Cardiac muscle cell (in vitro differentiated cells and primary cell): ENCODE measurements around a stretch of chr1.

DNA sequence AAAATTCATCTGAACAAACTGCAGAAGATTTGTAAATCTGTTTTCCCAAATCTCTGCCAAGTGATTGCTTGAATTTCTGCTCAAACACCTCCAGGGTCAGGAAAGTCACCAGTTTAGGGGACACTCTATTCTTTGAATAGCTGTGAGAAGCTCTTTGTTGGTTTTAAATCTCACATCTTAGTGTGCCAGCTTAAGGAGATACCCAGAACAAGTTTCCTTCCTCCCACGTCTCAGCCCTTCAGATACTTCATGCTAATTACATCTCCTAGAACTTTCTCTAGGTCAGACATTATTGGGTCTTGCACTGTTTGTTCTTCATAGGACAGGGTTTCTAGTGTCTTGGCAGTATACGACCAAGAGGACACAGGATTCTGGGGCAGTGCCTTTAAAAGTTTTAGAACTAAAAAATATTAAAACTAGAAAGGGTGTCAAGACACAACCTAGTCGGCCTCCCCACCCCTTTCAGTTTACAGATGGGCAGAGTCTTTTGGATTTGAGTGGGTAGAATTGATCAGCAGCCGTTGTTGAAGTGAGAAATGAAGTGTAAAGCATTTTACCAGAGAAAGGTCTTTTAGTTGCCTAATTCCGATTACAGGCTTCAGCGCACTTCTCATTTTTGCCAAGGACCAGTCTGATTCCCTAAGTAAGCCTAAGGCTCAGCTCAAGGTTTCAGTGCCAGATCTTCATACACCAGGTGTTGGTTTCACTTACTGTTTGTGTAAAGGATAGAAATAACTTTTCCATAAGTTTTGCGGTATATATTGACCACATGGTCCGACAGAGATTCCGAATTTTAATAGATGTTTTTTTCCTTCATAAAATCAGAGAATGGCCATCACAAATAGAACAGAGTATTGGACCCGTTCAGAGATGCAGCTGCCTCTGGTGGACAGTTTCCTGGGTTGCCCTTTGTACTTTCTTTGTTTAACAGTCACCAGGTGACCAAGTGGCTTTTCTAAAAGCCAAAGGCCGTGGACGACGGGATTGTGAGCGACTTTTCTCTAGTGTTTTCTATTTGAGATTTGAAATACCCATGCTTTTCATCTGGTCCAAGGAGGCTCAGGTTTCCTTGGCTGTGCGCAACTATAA lies 84.0 kb upstream of the BMP8A start:
- RAMPAGE, long total RNA, result no peak
- RRBS, result no CpG with 5 or more reads among the region's 15 CpGs

DNA sequence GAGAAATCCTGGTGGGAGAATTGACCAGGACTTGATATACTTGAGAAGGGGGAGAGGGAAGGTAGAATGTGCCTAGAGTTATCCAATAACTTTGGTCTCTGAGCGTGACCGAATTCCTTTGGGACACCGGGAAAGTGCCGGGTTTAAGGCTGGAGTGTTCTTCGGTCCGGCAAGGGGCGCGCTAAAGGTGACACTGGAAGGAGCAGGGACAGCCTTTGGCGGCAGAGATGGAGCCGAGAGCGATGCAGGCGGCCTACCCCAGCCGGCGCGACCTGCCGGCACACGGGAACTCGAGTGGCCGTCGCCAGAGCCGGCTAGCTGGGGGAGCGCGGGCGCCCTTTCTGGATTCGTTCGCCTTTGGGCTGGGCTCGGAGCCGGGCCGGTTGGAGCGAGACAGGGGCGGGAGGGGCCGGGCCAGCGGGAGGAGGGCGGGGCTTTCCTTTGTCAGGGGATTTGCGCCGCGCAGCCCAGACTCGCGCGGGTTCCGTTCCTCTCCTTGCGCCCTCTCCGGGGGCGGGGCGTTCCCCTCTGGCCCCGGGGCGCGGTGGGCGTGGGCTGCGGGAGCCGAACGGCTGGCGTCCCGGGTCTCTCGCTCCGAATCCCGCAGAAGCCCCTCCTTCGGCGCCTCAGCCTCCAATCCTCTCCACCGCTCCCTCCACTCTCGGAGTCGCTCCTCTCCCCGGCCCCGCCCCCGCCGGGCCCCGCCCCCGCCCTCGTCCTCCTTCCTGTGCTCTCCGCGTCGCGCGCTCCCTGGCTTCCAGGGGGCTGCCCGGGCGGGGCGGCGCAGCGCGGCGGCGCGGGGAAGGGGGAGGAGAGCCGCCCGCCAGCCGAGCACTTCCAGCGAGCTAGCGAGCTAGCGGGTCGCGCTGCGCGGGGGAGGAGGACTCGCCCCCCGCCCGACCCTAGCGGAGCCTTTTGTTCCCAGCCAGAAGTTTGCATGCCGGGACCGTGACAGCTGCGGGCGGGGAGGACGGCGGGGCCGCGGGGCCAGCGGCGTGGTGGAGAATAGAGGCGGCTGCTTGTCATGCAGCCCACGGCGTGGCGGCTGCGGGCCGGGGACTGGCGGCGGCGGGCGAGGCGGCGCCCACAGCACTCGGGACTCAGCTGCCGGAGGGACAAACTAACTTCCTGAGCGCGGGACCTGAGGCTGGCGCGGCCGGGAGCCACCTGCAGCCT lies 82.8 kb upstream of the BMP8A start:
- RAMPAGE, long total RNA, result no peak
- RRBS, result 2% methylated on average over 73 of the region's 126 CpGs

- RAMPAGE, long total RNA, result no peak
- RRBS, result no CpG with 5 or more reads among the region's 5 CpGs
Observed at GRCh38 chr1:39432226-39432855, 59.1 kb upstream of the BMP8A start.

DNA sequence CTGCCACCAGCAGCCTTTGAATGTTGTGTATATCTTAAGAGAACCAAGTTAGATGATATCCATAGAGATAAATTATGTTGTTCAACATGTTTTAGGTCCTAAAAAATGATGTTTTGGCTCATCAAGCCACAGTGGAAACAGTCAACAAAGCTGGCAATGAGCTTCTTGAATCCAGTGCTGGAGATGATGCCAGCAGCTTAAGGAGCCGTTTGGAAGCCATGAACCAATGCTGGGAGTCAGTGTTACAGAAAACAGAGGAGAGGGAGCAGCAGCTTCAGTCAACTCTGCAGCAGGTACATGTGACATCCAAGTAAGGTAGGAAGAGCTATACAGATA lies 48.8 kb upstream of the BMP8A start:
- RAMPAGE, long total RNA, result no peak
- RRBS, result no CpG with 5 or more reads among the region's 1 CpG

DNA sequence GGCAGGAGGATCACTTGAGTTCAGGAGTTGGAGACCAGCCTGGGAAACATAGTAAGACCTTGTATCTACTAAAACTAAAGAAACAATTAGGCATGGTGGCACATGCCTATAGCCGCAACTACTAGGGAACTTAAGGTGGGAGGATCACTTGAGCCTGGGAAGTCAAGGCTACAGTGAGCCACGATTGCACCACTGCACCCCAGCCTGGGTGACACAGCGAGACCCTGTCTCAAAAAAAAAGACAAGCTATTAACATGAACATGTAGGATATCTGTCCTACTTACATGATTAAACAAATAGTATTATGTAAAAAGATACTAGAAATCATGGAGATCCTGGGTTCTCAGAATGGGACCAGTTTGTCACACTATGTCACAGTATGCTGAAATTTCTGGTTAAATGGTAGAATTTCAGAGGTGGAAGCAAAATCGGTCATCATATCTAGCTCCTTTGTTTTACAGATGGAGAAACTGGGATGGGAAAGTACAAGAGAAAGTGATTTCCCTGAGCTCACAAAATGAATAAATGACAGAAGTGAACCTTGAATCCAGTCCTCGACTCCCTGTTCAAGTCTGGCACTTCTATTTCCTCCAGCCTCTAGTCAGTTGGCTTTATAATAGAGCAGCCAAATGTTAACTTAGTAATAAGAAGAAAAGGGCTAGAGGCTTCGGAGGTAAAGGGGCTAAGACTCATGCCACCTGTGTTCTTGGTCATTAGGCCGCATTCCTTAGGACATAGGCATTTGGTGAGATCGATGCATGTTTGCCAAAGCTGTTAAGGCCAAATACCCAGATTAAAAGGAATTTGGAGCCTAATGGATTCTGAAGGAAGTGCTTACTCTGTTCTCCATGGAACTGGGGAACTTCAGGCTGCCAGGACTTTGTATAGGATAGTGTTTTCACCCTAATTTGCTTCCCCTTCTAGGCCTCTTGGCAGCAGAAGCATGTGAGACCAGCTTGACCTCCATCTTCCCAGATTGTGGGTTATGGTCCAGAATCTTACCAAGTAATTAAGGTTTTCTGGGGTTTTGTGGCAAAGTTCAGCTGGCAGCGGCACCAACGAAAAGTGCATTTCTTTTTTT lies 3.9 kb upstream of the BMP8A start:
- RAMPAGE, long total RNA, result no peak
- RRBS, result no CpG with 5 or more reads among the region's 10 CpGs

DNA sequence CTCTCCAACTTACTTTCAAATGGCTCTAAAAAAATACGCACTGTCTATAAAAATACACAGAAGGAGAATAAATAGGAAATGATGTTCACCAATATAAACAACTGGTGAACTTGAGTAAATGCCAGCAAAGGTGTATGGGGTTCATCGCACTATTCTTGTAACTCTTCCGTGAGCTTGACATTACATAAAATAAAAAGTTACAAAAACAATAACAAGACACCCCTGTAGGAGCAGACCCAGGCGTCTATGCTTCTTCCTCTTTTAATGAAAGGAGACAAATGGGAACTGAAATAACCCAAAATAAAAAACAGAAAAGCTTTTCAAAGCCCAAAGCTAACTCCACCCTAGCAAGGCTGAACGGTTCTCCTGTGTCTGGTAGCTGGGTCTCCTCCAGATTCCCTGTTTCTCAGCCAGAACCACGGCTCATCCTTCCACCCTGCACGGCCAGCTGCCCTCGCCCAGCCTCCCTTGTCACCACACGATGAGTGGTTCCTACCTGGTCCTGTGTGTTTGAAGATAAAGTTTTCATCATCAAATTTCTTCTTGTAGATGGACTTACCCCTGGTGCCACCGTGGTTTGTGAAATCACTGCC lies 35.3 kb downstream of the PABPC4 start:
- RAMPAGE, long total RNA, result no peak
- RRBS, result no CpG with 5 or more reads among the region's 10 CpGs

- RAMPAGE, long total RNA, result no peak
- RRBS, result no CpG with 5 or more reads among the region's 18 CpGs
Observed at GRCh38 chr1:39562918-39563955, 13.4 kb downstream of the PABPC4 start.

GRCh38 chr1:39571021-39571503 lies 5.5 kb downstream of the PABPC4 start:
- RAMPAGE, long total RNA, result no peak
- RRBS, result no CpG with 5 or more reads among the region's 14 CpGs

GRCh38 chr1:39634974-39635900 lies 4.2 kb downstream of the HEYL start:
- RAMPAGE, long total RNA, result no peak
- RRBS, result no CpG with 5 or more reads among the region's 14 CpGs

DNA sequence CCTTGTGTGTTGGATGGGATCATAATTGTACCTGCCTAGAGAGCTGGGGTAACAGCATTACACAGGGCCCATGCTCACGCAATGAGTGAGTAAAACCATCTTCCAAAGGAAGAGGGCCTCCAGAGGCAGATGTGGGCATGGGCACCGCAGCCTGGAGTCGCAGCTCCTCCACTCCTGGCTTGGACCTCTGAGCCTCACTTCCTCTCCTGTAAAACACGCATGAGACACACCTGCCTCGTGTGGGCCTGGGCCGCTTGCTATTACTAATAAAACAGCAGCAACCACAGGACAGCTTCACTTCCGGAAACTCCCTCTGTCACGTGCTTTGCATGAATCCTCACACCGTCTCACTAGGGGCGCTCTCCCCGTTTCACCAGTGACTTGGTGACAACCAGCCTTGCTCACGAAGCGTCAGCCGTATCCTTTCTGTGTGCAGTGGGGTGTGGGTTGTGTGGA lies 10.4 kb upstream of the BMP8B start:
- RAMPAGE, long total RNA, result no peak
- RRBS, result no CpG with 5 or more reads among the region's 14 CpGs

DNA sequence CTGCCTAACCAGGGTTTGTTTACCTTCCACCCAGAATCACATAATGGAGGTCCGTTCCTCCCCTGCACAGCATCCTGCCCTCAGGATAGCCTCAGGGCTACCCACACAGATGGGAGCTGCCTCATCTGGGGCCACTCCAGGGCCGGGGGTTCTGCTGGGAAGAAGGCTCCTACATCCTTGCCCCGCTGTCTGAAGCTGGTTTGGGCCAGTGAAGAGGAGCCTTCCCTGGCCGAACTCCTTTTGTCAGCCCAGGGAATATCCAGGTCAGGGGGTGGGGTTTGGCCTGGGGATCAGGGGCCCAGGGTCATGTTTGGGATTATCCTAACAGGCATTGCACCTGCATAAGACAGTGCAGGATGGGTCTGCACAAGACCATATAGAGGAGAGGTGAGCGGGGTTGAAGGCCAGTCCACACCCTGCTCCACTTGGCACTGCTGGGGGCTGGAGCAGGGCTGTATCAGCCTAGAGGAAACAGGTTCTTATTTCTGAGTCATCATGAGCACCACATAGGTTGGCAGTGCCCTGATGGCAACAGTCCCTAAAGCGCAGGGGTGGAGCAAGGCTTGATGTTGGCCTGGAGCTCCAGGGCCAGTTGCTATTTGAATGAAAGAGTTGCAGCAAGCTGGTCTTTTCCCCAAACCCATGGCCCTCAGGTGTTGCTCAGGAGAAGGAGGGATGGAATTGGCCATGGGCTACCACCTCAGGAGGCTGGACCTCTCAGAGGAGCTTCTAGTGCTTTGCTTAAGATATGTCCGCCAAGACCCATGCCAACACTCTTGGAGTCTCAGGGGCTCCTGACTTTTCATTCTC lies 29.7 kb upstream of the BMP8B start:
- RAMPAGE, long total RNA, result no peak
- RRBS, result no CpG with 5 or more reads among the region's 7 CpGs

DNA sequence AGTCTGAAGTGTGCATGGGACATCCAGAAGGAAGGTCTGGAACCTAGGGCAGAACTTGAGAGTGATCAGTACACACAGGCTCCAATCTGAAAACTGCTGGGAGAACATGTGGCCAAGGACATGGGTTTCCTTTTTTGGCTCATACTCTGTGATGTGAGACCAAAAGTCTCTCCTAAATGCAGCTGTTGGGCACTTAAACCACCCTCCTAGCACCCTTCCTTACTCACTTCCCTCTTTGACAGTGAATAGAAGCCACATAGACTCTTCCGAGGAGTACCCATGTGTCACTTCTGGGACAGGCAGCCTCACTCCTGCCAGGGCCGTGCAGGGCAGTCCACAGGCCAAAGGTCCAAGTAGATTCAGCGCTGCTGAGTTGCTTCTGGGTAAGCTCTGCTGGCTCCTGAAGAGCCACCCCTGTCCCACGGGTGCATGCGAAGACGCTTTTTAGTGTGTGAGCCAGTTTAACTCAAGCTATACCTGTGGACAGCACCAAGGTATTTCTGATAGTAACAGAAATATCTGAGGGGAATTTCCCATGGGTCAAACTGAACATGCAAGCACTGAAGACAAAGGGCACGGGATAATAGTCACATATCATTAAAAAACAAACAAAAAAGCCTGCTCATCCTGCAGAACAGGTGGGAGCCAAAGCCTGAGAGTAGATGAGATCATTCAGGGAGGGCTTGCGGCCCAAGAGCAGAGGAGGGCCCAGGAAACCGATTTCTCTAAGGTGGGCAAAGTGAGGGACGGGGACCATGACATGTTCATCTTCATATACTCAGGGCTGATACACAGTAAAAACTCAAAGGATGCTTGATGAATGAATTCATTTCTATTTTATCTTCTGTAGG lies 36.9 kb upstream of the BMP8B start:
- RAMPAGE, long total RNA, result no peak
- RRBS, result no CpG with 5 or more reads among the region's 10 CpGs

- RAMPAGE, long total RNA, result no peak
- RRBS, result no CpG with 5 or more reads among the region's 16 CpGs
Observed at GRCh38 chr1:39832104-39832959, 43.7 kb upstream of the BMP8B start.

GRCh38 chr1:39876138-39876552 lies 7.2 kb downstream of the TRIT1 start:
- RAMPAGE, long total RNA, result no peak

GRCh38 chr1:39892639-39893151 lies 9.0 kb downstream of the MYCL start:
- RAMPAGE, long total RNA, result no peak
- RRBS, result no CpG with 5 or more reads among the region's 5 CpGs

GRCh38 chr1:39926848-39927294 lies 25.2 kb upstream of the MYCL start:
- RAMPAGE, long total RNA, result no peak
- RRBS, result no CpG with 5 or more reads among the region's 6 CpGs

GRCh38 chr1:39928587-39929516 lies 26.1 kb upstream of the MFSD2A start:
- RAMPAGE, long total RNA, result no peak
- RRBS, result no CpG with 5 or more reads among the region's 8 CpGs

GRCh38 chr1:39934022-39934936 lies 20.7 kb upstream of the MFSD2A start:
- RAMPAGE, long total RNA, result no peak
- RRBS, result no CpG with 5 or more reads among the region's 11 CpGs

DNA sequence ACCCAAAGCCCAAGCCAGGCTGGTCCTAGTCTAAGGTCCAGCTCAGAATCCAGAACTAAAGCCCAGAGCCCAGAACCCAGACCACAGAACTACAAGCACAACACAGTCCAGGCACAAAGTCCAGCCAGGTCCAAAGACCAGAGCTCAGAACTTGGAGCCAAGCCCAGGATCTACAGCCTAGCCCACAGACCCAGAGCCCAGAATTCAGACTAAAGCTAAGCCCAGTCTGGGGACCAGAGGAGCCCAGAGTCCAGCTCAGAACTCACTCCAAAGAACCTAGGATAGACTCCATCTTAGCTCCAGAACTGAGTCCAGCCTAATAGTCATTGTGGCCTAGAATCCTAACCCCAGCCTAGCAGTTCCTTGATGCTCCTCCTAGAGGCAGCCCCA lies 17.8 kb upstream of the MFSD2A start:
- RAMPAGE, long total RNA, result no peak

GRCh38 chr1:39957157-39957975 lies 2.4 kb downstream of the MFSD2A start:
- RAMPAGE, long total RNA, result no peak
- RRBS, result no CpG with 5 or more reads among the region's 6 CpGs